Keratinocyte (primary cell): ENCODE results near the gene PPP1R12B.

DNA sequence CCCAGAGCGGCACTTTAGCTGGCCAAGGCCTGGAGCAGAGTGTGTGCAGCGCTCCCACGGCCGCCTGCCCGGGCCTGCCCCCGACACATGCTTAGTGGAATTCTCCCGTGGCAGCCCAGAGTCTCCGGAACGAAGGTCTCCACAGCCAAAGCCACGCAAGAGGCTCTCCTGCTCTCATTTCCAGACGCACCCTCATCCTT, 7.7 kb upstream of the NAV1 start:
CAGE:
- cytosol, long polyA minus RNA, result no peak
- cytosol, long polyA plus RNA, result no peak
- long polyA plus RNA, result no peak
- nucleus, long polyA minus RNA, result no peak
- nucleus, long polyA plus RNA, result no peak

DNA sequence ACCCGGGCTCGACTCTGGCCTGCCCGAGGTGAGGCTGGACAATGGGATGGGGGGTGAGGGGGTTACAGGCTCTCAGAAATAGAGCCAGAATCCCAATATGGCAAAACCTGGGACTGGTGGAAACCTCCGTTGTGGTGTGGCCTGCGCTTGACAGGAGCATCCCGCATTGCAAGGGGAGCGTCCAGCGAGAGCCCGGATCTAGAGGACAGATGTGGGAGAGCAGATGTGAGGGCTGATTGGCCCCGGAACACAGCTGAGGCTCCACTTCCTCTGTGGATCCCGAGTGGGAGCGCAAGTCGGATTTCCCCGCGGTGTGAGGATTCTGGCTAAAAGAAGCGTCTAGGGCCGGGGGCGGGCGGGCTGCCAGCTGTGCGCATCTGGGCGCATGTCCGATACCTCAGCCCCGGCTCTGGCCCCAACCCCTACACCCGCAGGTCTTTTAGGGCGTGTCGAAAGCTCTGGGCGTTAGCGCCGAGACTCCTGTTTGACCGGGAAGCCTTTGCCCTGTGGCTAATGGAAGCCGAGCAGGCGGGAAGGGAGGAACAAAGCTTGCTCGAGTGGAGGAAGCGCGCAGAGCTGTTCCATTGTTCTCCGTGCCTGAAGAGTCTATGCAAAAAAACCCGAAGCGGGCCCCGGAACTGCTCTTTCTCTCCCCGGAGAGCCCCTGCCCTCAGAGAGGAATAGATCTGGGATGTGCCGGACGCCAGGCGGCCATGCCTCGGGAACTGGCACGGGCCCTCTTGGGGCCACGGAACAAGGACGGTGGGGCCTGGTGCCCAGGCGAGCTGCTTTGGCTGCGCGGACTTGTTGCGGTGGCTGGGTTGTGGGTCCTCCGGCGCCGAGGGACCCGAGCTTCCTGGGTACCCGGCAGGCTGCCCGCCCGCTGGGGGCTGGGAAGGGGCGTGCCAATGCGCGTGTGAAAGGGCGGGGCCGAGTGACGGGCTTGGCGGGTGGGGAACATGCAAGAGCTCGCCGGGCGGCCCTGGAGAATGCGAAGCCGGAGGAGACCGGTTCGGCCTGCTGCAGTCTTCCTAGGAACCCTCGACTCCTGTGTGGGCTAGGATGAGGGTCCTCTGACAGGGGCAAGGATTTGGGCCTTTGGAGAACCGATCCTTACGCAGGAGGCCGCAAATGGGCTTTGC, 111.1 kb downstream of the NAV1 start:
CAGE:
- cytosol, long polyA minus RNA, result no peak
- cytosol, long polyA plus RNA, result no peak
- long polyA plus RNA, result no peak
- nucleus, long polyA minus RNA, result no peak
- nucleus, long polyA plus RNA, result no peak

GRCh38 chr1:201656148-201656511, 117.2 kb downstream of the NAV1 start:
CAGE:
- cytosol, long polyA minus RNA, result no peak
- cytosol, long polyA plus RNA, result no peak
- long polyA plus RNA, result no peak
- nucleus, long polyA minus RNA, result no peak
- nucleus, long polyA plus RNA, result no peak

DNA sequence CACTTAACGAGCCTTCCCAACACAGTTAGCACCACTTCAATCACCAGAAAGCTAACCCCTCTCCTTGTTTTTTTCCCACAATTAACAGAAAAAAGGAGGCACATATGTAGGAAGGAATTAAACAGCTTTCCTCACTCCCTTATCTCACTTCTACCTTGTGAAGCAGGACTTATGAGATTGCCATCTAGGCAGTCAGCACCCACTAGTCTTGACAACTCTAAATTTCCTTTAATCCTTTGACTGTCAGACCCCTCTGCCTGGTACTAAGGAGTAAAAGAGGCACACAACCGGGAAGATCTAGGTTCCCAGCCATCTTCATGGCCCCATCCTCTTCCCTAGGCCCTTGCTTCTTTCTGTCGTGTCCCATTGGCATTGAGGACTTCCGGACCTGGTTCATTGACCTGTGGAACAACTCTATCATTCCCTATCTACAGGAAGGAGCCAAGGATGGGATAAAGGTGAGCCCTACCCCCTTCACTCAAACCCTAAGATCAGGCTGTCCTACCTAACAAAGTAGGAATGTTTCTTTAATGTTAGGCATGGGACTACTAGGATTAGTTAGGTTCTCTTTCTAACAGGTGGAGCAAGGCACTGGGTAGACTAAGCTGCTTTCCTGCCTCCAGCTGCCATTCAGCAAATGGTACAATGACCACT, 16.0 kb upstream of the IPO9 start:
CAGE:
- cytosol, long polyA minus RNA, result no peak
- cytosol, long polyA plus RNA, result no peak
- long polyA plus RNA, result no peak
- nucleus, long polyA minus RNA, result no peak
- nucleus, long polyA plus RNA, result no peak

GRCh38 chr1:201899915-201901164, 11.6 kb downstream of the SHISA4 start:
CAGE:
- cytosol, long polyA minus RNA, result no peak
- cytosol, long polyA plus RNA, result no peak
- long polyA plus RNA, result no peak
- nucleus, long polyA minus RNA, result no peak
- nucleus, long polyA plus RNA, result no peak

DNA sequence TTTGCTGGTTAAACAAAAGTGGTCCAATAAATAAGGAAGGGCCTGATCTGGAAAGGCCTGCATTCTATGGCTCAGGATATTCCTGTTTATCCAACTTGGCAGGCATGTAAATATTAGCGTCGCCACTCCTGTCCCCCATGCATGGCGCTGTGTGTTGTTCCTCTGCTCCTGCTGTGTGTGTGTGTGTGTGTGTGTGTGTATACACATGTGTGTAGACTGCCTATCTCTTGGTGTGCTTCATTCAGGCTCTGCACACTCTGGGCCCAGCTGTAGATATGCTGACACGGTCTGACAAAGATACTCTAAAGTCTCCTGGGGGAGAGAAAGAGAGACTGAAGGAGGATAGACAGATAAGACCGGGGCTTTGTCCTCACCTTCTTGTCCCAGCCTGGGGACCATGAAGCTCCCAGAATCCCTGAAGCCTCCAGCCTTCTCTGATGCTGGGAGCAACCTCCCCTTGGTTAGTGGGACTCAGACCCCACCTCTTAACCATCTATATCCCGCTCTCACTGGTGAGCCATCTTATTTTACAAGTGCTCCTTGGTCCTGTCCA, 6.7 kb downstream of the LMOD1 start:
CAGE:
- cytosol, long polyA minus RNA, result no peak
- cytosol, long polyA plus RNA, result no peak
- long polyA plus RNA, result no peak
- nucleus, long polyA minus RNA, result no peak
- nucleus, long polyA plus RNA, result no peak

CAGE:
- cytosol, long polyA minus RNA, result no peak
- cytosol, long polyA plus RNA, result no peak
- long polyA plus RNA, result start-site peak on the plus strand at chr1:201982950-201983111, 20 and 24 reads in 2 replicates; start-site peak on the plus strand at chr1:201983358-201983418, 98 and 114 reads in 2 replicates
- nucleus, long polyA minus RNA, result no peak
- nucleus, long polyA plus RNA, result start-site peak on the plus strand at chr1:201983316-201983415, 34 and 106 reads in 2 replicates
Measured at GRCh38 chr1:201982825-201983945, 737 bp downstream of the RNPEP start.

DNA sequence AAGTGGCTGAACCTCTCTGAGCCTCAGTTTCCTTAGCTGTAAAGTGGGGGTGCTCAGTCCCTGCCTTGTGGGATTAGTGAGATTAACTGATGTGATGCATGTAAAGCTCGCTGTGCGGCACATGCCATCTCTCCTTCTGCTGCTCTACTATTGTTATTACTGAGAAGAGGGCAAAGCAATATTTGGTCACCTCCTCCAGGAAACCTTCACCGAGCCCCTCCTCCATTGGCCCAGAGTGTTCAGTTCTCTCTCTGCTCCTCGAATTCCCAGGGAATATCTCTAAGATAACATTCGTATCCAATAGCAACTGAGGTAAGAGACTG, 31.7 kb downstream of the ELF3 start:
CAGE:
- cytosol, long polyA minus RNA, result no peak
- cytosol, long polyA plus RNA, result no peak
- long polyA plus RNA, result no peak
- nucleus, long polyA minus RNA, result no peak
- nucleus, long polyA plus RNA, result no peak

CAGE:
- cytosol, long polyA minus RNA, result no peak
- cytosol, long polyA plus RNA, result no peak
- long polyA plus RNA, result no peak
- nucleus, long polyA minus RNA, result no peak
- nucleus, long polyA plus RNA, result no peak
Measured at GRCh38 chr1:202046147-202046607, 35.8 kb downstream of the ELF3 start.

DNA sequence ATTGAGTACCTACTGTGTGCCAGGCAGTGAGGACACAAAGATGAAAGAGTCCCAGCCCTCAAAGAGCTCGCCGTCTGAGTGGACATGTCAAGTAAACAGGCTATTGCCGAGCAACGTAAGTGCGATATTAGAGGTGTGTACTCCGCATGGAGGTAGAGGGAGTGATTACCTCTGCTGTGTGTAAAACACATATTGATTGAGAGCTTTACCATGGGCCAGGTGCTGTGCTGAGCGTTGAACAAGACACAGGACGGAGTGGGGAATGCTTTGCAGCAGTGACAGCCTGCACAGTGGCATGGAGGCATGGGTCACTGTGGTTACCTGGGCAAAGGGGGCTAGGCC, 49.5 kb upstream of the GPR37L1 start:
CAGE:
- cytosol, long polyA minus RNA, result no peak
- cytosol, long polyA plus RNA, result no peak
- long polyA plus RNA, result no peak
- nucleus, long polyA minus RNA, result no peak
- nucleus, long polyA plus RNA, result no peak

CAGE:
- cytosol, long polyA minus RNA, result no peak
- cytosol, long polyA plus RNA, result no peak
- long polyA plus RNA, result no peak
- nucleus, long polyA minus RNA, result no peak
- nucleus, long polyA plus RNA, result no peak
Measured at GRCh38 chr1:202084559-202085772, 37.8 kb upstream of the GPR37L1 start.

GRCh38 chr1:202133059-202133355, 10.3 kb downstream of the GPR37L1 start:
CAGE:
- cytosol, long polyA minus RNA, result no peak
- cytosol, long polyA plus RNA, result no peak
- long polyA plus RNA, result no peak
- nucleus, long polyA minus RNA, result no peak
- nucleus, long polyA plus RNA, result no peak

GRCh38 chr1:202155192-202155915, 5.0 kb downstream of the PTPN7 start:
CAGE:
- cytosol, long polyA minus RNA, result no peak
- cytosol, long polyA plus RNA, result no peak
- long polyA plus RNA, result no peak
- nucleus, long polyA minus RNA, result no peak
- nucleus, long polyA plus RNA, result no peak

DNA sequence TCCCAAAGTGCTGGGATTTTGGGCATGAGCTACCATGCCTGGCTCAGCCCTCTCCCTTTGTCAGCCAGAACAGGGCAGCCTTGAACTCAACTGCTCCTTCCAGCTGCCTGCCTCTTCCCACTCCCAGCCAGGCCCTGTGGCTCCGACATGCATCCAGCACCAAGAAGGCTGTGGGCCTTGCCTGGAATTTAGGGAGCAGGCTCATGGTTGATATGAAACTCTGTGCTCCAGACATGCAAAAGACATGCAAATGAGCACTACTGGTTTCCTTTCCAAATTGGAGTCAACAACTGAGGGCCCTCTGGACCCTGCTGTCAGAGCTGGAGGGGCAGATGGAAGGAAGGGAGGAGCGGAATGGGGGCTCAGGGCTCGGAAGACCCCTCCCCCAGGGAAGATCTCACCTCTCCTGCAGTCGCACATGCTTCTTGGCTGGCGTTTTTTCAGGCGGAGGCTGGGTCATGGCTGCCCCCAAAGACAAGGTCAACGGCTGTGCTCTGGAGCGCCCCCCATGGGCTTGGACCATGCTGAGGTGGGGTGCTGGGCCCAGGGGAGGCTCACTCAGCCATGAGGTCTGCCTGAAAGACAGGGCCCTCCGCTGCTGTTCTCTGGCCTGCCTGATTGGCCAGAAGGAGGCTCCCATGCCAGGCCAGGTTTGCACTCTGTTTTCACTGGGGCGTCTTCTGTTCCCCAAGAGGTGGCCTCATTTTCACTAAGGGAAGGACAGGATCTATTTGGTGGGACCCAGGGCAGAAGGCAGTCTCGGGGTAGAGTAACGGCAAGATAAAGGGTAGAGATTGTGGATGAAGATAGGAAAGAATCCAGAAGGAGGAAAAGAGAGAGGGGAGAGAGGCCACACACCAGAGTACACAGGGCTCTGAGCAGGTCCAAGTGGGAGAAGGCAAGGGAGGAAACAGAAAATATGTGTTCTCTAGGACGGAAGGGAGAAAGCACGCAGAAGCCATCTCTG, 1.2 kb downstream of the PTPN7 start:
CAGE:
- cytosol, long polyA minus RNA, result no peak
- cytosol, long polyA plus RNA, result no peak
- long polyA plus RNA, result no peak
- nucleus, long polyA minus RNA, result no peak
- nucleus, long polyA plus RNA, result no peak

DNA sequence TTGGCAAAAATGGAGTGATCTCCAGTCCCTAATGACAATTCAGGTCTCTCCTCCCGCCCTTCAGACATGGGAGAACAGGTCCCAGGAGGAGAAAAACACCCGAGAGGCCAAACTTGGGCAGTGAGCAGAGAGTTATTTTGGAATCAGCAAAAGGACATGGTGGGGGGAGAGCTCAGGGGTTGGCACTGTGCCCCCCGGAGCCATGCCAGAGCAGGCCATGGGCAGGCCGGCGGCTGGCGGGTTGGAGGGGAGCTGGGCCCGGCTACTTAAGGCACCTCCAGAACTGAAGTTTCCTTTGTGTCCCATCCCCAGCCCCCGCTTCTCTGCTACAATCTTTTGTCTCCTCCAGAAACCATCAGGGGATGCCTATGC, 7.1 kb downstream of the LGR6 start:
CAGE:
- cytosol, long polyA minus RNA, result no peak
- cytosol, long polyA plus RNA, result no peak
- long polyA plus RNA, result no peak
- nucleus, long polyA minus RNA, result no peak
- nucleus, long polyA plus RNA, result no peak

GRCh38 chr1:202333710-202334385, 7.9 kb downstream of the UBE2T start:
CAGE:
- cytosol, long polyA minus RNA, result no peak
- cytosol, long polyA plus RNA, result no peak
- long polyA plus RNA, result no peak
- nucleus, long polyA minus RNA, result no peak
- nucleus, long polyA plus RNA, result no peak

GRCh38 chr1:202348122-202349390, at the start of gene PPP1R12B:
Gene PPP1R12B, plus strand, starts transcription at chr1:202348699.
CAGE:
- cytosol, long polyA minus RNA, result start-site peak on the plus strand at chr1:202348712-202348720, 8 reads
- cytosol, long polyA plus RNA, result no peak
- long polyA plus RNA, result start-site peak on the plus strand at chr1:202348699-202348890, 24 and 23 reads in 2 replicates
- nucleus, long polyA minus RNA, result start-site peak on the plus strand at chr1:202348708-202348754, 22 reads; start-site peak on the plus strand at chr1:202349065-202349069, 5 reads
- nucleus, long polyA plus RNA, result start-site peak on the plus strand at chr1:202348672-202348721, 15 and 30 reads in 2 replicates

CAGE:
- cytosol, long polyA minus RNA, result no peak
- cytosol, long polyA plus RNA, result no peak
- long polyA plus RNA, result no peak
- nucleus, long polyA minus RNA, result no peak
- nucleus, long polyA plus RNA, result no peak
Measured at GRCh38 chr1:202499941-202500453, 151.5 kb downstream of the PPP1R12B start.

DNA sequence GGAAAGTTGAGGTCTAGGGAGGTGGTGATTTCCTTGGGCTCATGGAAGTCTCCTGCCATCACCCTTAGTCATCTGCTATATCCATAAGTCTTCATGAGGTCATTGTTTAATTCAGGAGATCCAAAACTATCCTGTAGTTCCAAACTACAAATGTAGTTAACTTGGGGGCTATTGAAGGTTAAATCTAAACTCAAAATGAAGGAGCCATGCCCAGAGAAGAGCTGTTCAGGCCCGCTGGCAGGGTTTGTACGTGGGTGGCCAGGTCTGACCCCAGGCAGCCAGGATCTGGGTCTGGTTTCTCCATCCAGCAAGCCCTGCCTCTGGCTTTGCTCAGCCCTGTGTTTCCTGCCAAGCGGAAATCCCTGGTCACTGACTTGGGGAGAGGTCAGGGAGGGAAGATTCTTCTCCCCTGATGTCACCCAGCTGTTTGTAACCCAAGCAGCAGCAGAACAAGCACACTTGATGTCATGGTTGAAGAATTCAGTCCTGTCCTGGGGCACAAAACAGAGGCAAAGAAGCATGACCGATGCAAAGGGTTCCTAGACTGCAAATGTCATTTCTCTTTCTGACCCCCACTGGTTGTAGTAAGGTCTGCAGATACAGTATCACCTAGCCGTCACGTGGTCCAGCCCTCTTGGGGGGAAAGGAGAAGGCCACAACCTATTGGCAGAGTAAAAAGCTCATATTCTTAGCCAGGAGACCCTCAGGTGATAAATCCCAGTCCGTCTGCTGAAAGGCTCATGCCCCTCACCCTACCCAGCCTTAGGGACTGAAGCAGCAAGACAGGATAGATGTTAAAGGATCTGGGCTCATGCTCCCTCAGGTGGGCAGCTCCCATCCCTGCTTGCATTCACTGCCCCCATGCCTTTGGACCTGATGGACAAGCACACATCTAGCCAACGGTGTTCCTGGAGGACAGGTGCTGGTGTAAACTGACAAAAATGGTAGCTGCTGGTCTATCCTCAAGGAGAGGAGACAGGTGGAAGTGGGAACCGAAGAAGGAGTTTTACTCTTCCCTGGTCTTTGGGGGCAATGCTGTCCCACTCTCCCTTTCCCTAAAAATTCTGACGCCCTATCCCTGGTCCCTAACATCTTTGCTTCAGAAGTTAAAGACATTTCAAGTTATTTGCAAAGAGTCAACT, 120.9 kb downstream of the SYT2 start:
CAGE:
- cytosol, long polyA minus RNA, result no peak
- cytosol, long polyA plus RNA, result no peak
- long polyA plus RNA, result no peak
- nucleus, long polyA minus RNA, result no peak
- nucleus, long polyA plus RNA, result no peak

GRCh38 chr1:202709426-202709878, 802 bp downstream of the SYT2 start:
CAGE:
- cytosol, long polyA minus RNA, result no peak
- cytosol, long polyA plus RNA, result no peak
- long polyA plus RNA, result no peak
- nucleus, long polyA minus RNA, result no peak
- nucleus, long polyA plus RNA, result no peak